Spinal cord (tissue), 3 donors: Measurements from ENCODE around the gene FILIP1.

GRCh38 chr6:71290445-71291693 is 2.3 kb downstream of the OGFRL1 start:
- PRO-cap: no peak
- RAMPAGE, long total RNA: no peak

GRCh38 chr6:71406063-71407363 is 117.9 kb downstream of the OGFRL1 start:
- PRO-cap: no peak
- RAMPAGE, long total RNA: no peak

DNA sequence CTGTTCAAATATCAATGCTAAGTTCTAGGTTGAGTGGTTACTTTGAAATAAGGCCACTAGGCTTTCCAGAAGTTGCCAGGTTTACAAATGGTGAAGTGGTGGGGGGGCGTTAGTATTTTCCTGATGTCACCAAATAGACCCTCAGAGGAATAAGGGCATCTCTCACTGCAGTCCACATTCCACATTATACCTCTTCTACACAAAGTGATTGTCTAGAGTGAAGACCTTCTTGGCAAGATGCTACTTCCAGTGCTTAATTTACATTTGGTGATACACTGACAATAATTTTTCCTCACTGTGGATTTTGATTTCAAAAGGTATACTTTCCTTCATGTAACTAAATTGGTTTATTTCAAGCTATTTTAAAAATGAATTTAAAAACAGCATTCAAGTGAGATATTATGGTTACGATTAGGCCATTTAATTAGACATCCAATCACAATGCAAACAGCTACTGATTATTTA is 129.3 kb downstream of the OGFRL1 start:
- PRO-cap: no peak
- RAMPAGE, long total RNA: no peak

GRCh38 chr6:72051242-72051441 is 164.8 kb downstream of the RIMS1 start:
- PRO-cap: no peak
- RAMPAGE, long total RNA: no peak

GRCh38 chr6:72816445-72816831 is 194.6 kb downstream of the KCNQ5 start:
- PRO-cap: no peak
- RAMPAGE, long total RNA: no peak

- PRO-cap: no peak
- RAMPAGE, long total RNA: no peak
Observed at GRCh38 chr6:73451219-73451435, 970 bp downstream of the CGAS start.

DNA sequence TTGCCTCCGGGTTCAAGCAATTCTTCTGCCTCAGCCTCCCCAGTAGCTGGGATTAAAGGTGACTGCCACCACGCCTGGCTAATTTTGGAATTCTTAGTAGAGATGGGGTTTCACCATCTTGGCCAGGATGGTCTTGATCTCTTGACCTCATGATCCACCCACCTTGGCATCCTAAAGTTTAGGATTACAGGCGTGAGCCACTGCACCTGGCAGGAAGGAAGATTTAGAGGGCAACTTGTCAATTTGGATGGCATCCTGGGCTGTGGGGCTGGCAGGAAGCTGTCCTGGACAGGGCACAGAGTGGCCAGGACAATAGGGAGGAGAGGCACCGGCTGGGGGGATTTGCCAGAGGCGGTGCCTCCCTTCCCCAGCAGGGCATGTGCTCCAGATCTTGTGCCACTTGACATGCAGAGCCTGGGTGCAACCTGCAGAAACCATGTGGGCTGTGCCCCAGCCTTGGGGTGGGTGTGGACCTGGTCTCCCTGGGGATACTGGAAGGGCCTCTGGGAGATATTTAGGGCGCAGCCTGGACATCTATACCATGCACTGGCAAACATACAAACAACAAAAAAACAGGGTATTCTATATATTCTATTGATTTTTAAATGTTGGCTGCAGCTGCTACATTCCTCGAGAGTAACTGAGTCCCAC is 58.5 kb upstream of the EEF1A1 start:
- PRO-cap: no peak
- RAMPAGE, long total RNA: no peak

GRCh38 chr6:73747202-73747504 is 51.1 kb downstream of the CD109 start:
- PRO-cap: no peak
- RAMPAGE, long total RNA: no peak

DNA sequence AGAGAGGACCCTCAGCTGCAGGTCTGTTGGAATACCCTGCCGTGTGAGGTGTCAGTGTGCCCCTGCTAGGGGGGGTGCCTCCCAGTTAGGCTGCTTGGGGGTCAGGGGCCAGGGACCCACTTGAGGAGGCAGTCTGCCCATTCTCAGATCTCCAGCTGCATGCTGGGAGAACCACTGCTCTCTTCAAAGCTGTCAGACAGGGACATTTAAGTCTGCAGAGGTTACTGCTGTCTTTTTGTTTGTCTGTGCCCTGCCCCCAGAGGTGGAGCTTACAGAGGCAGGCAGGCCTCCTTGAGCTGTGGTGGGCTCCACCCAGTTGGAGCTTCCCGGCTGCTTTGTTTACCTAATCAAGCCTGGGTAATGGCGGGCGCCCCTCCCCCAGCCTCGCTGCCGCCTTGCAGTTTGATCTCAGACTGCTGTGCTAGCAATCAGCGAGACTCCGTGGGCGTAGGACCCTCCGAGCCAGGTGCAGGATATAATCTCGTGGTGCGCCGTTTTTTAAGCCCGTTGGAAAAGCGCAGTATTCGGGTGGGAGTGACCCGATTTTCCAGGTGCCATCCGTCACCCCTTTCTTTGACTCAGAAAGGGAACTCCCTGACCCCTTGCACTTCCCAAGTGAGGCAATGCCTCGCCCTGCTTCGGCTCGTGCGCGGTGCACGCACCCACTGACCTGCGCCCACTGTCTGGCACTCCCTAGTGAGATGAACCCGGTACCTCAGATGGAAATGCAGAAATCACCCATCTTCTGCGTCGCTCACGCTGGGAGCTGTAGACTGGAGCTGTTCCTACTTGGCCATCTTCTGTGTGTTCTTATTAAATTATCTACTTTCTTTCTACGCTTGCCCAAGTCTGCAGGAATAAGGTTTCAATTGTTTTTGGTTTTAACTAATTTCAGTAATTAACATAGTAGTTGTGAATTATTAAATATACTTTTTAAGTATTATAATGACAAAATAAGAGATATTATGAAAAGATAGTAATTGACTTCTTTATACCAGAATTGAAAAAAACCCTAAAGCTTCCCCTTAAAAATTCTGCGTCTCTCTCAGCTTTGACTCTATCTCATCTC is 145.0 kb downstream of the CD109 start:
- PRO-cap: no peak
- RAMPAGE, long total RNA: no peak

- PRO-cap: no peak
- RAMPAGE, long total RNA: no peak
Observed at GRCh38 chr6:73983292-73983707, 287.3 kb downstream of the CD109 start.

- PRO-cap: no peak
- RAMPAGE, long total RNA: no peak
Observed at GRCh38 chr6:75052155-75052416, 153.8 kb downstream of the COL12A1 start.

GRCh38 chr6:75402207-75402828 is 91.3 kb downstream of the FILIP1 start:
- PRO-cap: no peak
- RAMPAGE, long total RNA: no peak

DNA sequence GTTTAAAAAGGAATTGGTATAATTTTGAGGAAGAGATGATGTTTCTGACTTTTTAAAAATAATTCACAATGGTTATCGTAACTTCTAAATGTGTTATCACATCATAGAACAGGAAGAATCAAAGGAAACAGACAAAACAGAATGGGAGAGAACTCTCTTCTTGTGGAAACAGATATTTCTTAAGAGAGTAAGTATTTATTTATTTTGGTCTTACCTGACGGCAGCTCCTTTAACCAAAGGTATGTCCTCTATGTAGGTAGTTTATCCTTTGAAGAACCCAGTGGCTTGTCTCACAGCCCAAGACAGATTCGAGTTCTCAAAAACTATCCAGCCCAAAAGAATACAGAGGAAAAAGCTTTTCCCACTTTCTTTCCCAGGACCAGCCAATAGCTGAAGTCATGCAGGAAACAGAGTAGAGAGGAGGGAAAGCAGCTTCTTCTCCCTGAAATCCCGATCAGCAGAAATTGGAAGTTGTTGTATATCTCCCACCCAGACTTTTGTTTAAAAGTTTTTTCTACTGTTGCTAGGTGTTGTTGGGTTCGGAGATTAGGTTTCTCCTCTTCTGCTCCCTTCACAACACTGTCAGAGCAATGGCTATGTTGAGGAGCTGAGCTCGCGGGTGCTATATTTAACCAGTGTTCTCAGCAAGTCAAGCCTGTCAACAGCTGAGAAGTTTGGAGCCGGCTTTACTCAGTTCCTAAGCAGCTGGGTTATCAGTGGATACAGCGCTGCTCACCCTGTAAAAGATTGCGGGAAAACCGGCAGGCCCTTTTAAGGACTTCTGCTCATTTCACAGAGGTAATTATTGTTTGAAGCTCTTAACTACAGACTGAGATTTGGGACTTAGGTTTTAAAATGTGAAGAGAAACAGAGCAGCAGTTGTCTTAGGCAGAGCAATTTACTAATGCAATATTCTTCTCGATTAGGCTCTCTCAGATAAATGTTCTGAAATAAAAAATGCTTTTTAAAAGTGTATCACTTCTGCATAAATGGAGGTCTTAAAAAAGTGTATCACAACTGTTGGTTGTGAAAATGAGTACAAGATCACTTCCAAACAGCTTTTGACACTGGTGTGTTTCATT is at the start of gene FILIP1:
Gene FILIP1, minus strand, starts transcription at position 601 of the 1,082 bp plus-strand sequence.
- PRO-cap: no peak
- RAMPAGE, long total RNA: no peak

- PRO-cap: no peak
- RAMPAGE, long total RNA: no peak
Observed at GRCh38 chr6:75640420-75640771, 38.7 kb downstream of the SENP6 start.

DNA sequence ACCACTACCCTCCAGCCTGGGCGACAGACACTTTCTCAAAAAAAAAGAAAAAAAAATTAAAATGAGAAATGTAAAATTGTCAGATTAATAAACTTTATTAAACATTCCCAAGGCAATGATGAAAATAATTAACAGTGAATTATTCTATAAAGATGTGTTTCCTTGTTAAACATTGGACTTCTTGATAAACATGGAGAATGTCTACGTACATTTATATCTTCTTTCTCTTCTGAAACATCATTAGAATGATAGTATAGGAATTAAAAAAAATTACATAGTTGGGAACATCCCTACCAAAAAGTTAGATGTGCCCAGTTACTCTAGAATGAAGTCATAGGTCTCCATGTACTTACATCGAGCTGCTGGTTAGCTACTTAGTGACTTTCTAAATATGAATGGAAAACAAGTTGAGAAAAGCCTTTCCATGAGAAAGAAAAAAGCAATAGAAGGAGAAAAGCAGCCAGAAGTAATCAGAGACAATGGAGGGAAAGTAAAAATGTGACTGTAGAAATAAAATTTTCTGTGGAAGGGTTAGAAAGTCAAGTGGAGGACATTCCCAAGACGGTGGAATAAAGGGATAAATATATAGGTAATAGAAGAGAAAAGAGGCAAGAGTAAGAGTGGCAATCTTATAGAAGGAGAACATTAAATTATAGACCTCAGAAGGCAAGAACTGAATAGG is 44.7 kb downstream of the MYO6 start:
- PRO-cap: no peak
- RAMPAGE, long total RNA: no peak

- PRO-cap: no peak
- RAMPAGE, long total RNA: no peak
Observed at GRCh38 chr6:75889898-75890276, 140.8 kb downstream of the MYO6 start.

DNA sequence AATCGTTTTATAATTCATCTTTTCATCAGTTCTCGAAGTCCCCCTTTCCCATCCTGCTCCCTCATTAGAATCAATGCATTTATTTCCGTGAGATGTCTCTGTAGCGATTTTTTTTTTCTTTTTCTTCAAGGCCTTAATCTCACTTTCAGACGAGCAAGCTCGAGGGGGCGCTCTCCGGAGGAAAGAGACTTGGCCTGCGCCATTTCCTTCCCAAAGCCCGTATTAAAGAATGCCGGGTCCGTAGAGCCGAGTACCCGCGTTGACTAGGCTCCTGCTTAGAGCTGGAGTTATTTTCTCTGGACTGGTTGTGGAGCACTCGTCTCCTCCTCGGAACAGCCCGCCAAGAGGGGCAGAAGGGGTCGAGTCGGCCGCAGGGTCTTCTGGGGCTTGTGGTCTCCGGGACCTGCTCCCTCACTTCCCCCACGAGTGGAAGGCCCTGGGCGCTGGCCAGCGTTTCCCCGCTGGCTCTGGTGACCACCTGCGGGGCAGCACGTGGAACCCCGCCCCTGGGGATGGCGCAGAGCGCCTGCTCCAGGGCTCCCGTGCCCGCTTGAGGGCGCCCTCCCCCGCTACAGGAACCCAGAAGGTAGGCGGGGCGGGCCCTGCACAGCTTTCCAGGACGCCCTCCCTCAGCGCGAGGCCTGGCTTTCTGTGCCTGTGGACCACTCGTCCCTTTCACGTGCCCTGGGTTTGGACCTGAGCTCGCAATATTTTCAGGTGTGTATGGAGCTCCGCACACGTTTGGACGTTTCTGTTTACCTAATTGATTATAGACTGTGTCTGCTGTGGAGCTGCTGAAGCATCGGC is 2.6 kb upstream of the MEI4 start:
- PRO-cap: no peak
- RAMPAGE, long total RNA: no peak

DNA sequence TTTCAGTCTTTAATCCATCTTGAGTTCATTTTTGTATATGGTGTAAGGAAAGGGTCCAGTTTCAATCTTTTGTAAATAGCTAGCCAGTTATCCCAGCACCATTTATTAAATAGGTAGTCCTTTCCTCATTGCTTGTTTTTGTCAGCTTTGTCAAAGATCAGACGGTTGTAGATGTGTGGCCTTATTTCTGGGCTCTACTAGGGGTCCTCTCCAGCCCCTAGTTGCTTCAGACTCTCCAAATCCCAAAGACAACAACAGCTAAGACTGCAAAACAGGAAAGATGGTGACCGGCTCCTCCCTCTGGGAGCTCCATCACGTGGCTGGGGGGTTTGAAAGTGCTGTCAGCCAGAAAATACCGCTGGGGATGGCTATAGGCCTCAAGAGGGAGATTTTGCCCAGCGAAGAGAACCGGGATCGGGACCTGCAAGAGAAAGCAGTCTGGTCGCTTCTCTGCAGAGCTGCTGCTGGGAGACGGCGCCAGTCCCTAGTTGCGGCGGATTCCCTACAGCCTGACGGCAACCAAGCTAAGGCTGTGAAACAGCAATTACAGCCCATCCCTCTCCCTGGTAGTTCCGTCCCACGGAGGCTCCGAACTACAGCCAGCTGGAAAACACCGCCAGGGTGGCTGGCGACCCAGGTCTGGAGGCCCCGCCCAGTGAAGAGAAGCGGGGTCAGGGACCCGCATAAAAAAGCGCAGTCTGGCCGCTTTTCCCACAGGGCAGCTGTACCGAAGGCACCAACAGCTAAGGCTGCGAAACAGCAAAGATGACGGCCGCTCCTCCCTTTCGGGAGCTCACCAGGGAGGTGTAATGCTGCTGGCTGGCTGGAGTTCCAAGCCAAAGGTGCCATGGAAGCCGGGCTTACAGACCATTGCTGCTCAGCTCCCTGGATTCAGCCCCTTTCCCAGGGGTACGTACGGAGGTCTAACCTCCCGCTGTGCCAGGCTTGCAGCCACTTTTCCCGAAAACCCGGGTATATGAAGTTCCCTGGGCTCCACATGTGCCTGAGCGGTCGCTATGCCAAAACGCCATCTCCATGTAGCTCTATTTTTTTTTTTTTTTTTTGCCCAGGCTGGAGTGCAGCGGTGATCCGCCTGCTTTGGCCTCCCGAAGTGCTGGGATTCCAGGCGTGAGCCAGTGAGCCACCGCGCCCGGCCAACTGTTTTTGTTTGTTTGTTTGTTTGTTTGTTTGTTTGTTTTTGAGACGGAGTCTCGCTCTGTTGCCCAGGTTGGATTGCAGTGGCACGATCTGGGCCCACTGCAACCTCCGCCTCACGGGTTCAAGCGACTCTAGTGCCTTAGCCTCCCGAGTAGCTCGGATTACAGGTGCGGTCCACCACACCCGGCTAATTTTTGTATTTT is 238.0 kb upstream of the IRAK1BP1 start:
- PRO-cap: no peak
- RAMPAGE, long total RNA: no peak

- PRO-cap: no peak
- RAMPAGE, long total RNA: no peak
Observed at GRCh38 chr6:79060251-79061118, 17.6 kb downstream of the PHIP start.

- PRO-cap: no peak
- RAMPAGE, long total RNA: no peak
Observed at GRCh38 chr6:79269804-79270448, 191.9 kb upstream of the PHIP start.